Hematopoietic multipotent progenitor cell (in vitro differentiated cells): Measurements from ENCODE around the gene GHR.

- CAGE, long polyA plus RNA = no peak
Measured at GRCh38 chr5:40486297-40486936, 193.3 kb upstream of the PTGER4 start.

GRCh38 chr5:40514723-40515113, 165.0 kb upstream of the PTGER4 start:
- CAGE, long polyA plus RNA = no peak

DNA sequence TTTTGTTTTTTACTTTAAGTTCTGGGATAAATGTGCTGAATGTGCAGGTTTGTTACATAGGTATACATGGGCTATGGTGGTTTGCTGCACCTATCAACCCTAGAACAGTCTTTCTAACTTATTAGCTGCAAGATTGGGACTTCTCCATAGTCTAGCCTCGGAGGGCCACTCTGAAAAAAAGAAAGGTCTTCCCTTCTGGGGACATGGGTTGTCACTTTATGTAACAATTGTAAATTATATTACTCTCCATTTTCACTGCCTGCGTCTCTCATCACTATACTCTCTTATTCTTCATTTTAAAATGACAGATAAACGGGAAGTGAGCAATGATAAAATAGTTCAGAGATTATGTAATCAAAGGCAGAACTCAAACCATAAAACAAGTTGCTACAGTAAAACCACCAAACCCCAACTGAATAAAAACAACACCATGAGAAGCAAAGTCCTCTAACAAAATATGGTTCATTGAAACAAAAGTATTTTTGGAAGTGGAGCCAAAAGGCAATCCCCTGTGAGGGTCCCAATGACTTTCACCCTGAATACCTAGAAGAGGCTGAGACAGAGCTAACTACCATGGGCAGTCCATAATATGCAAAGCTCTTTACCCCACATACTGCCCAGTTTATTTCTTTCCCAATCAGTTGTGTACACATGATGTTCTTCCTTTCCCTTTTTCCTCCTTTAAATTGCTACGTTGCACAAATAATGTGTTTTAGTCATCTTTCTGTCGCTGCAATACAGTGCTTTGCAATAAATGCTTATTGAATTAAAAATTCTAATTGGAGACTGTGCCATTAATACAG, 64.1 kb upstream of the PTGER4 start:
- CAGE, long polyA plus RNA = no peak

DNA sequence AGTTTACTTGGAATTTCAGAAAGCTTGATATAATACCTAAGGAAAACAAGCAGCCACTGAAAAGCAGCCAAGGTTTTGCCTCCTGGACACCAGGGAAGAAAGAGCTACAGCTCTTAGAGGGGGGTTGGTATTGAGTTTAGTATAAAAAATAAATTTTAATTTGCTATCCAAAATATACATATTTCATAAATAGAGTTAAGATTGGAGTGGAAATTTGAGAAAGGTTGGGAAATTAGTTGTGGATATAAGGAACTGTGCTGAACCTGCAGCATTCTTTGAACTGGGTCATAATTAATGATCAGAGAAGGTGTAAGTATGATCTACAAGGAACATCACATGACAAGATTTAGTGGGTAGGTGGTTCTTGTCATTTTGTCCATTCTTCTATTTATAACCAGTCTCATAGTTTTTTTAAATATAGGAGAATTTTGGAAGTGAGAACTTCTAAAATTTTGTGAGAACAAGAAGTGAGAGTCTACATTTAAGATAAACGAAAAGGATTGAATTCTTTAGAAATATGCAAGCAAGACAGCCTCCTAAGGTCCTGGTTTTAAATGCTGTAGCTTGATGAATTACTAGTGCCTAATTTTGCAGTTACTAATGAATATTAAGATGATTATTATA, 4.8 kb downstream of the PTGER4 start:
- CAGE, long polyA plus RNA = no peak

GRCh38 chr5:40688107-40688314, 8.3 kb downstream of the PTGER4 start:
- CAGE, long polyA plus RNA = no peak

GRCh38 chr5:40833515-40834117, 1.4 kb downstream of the RPL37 start:
- CAGE, long polyA plus RNA = no peak

- CAGE, long polyA plus RNA = no peak
Measured at GRCh38 chr5:41509350-41510211, 820 bp downstream of the PLCXD3 start.

- CAGE, long polyA plus RNA = no peak
Measured at GRCh38 chr5:41826935-41827676, 43.1 kb downstream of the OXCT1 start.

DNA sequence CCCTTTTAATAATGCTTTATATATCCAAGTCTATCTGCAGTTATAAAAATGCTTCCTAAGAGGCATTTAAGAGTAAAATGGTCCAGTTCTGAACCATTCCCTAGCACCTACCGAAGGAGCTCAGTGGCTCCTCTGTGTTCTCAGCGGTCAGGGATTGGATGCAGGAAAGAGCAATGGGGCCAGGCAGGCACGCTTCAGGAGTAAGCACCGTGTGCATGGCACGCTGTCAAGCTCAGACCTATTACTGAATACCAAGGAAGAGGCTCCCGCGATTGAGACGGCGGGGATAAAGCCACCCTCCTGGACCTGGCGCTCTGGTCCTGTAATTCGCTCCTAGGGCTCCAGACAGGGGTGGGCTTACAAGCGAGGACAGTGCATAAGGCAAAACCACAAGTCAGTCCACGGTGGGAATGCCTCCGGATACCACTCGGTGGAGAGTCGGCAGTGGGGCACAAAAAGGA, 1.1 kb downstream of the OXCT1 start:
- CAGE, long polyA plus RNA = no peak

DNA sequence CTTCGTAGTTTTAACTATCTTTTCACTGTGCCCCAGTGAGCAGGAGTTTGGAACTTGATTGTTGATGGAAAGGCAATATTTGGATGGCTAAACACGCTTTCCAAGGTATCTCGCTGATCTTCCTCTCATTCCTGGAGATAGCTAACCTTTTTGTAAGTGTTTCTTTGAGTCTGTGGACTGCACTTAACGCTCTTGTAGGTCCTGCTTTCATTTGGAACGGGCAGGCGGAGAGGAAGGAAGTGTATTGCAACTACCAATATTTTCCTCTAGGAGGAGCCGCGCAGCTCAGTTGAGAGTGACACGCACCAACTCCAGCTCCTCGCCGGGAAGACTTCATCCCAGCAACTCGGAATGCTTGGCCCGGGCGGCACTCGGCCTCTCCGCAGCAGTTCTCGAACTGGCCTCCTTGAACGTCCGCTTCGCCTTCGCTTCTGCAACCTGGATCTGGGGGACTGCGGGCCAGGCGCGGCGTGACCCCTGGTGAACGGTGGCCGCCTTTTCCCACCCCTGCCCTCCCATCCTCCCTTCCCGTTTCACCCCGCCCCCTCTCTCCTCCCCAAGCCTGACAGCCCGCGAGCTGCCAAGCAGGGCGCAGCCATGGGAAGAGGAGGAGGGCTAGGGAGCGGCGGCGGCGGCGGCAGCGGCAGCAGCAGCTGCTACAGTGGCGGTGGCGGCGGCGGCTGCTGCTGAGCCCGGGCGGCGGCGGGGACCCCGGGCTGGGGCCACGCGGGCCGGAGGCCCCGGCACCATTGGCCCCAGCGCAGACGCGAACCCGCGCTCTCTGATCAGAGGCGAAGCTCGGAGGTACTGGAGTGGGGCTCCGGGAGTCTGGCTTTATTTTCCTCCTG, at the start of gene GHR:
TSS of gene GHR (plus strand) at position 288 of the 848 bp plus-strand sequence.
- CAGE, long polyA plus RNA = no peak

- CAGE, long polyA plus RNA = no peak
Measured at GRCh38 chr5:42555745-42556409, 132.6 kb downstream of the GHR start.

- CAGE, long polyA plus RNA = no peak
Measured at GRCh38 chr5:42609934-42610719, 146.5 kb upstream of the CCDC152 start.

DNA sequence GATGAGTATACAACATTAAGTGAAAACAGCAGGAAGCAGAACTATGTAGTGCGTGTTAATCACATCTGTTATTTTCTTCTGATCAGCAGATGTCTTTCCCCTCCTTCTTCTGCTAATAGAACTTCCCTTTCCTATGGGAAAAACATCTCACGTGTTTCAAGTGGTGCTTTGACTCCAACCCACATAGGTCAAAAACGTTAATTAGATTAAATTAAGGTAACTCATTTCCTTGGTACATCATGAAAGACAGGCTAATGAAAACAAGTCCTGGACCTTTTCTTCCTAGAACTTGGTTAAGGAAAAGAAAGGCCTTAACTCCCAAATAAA, 70.1 kb upstream of the SELENOP start:
- CAGE, long polyA plus RNA = no peak

- CAGE, long polyA plus RNA = no peak
Measured at GRCh38 chr5:43009755-43010534, 30.2 kb downstream of the ANXA2R start.

DNA sequence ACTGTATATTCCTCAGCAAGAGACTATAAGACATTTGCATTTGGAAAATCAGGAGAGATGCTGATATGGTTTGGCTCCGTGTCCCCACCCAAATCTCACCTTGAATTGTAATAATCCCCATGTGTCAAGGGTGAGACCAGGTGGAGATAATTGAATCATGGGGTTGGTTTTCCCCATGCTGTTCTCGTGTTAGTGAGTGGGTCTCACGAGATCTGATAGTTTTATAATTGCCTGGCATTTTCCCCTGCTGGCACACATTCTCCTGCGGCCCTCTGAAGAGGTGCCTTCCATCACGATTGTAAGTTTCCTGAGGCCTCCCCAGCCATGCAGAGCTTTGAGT, 28.5 kb upstream of the ANXA2R start:
- CAGE, long polyA plus RNA = no peak

- CAGE, long polyA plus RNA = no peak
Measured at GRCh38 chr5:43287607-43288845, 25.2 kb downstream of the HMGCS1 start.

DNA sequence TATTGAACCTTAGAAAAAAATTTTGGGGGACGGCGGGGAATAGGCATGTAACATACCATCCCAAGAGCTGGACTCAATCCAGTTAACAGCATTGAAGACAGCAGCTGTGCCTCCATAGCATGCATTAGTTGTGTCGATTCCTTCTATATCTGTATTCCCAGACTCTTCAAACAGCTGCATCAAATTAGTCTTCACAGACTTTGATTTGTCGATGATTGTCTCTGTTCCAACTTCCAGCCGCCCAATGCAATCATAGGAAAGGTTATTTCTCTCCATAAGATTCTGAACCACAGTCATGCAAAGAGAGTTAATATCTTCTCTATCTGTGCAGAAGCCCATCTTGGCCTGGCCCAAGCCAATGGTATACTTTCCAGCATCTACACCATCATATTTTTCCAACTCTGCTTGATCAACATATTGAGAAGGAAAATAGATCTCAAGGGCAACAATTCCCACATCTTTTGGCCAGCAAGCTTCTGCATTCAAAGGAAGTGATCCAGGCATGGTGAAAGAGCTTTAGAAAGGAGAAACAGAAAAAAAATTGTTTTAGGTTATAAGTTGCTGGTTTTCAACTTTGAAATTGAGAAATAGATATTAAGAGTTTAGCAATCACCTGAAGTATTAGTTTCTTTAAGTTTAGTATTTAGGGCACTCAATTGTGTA, 14.6 kb downstream of the HMGCS1 start:
- CAGE, long polyA plus RNA = no peak

- CAGE, long polyA plus RNA = no peak
Measured at GRCh38 chr5:43309893-43310439, 3.2 kb downstream of the HMGCS1 start.

- CAGE, long polyA plus RNA = no peak
Measured at GRCh38 chr5:43313525-43314115, 408 bp upstream of the HMGCS1 start.

DNA sequence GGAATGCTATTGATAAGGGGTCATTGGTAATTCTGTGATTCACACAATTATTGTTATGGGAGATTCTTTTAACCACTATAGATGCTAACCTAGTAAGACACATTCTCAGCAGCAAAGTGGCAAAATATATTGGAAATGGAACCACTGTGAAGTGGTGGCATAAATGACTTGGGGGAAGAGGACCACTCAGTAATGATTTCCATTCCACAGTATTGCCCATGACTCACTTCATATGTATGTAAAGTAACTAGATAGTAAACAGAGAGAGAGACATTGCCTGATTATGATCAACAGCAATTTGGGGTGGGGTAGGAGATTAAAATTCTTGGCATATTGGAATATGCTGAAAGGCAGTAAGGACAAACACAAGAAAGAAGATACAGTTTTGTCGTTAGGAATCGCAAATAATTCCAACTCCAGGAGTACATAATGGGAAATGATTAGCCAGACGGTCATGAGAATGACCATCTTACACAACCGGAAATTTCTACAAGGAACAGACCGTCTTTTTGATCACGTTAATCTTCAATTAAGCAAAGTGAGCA, 1.5 kb upstream of the HMGCS1 start:
- CAGE, long polyA plus RNA = no peak